Bronchus fibroblast of lung (primary cell): Measurements from ENCODE around the gene CYTIP.

DNA sequence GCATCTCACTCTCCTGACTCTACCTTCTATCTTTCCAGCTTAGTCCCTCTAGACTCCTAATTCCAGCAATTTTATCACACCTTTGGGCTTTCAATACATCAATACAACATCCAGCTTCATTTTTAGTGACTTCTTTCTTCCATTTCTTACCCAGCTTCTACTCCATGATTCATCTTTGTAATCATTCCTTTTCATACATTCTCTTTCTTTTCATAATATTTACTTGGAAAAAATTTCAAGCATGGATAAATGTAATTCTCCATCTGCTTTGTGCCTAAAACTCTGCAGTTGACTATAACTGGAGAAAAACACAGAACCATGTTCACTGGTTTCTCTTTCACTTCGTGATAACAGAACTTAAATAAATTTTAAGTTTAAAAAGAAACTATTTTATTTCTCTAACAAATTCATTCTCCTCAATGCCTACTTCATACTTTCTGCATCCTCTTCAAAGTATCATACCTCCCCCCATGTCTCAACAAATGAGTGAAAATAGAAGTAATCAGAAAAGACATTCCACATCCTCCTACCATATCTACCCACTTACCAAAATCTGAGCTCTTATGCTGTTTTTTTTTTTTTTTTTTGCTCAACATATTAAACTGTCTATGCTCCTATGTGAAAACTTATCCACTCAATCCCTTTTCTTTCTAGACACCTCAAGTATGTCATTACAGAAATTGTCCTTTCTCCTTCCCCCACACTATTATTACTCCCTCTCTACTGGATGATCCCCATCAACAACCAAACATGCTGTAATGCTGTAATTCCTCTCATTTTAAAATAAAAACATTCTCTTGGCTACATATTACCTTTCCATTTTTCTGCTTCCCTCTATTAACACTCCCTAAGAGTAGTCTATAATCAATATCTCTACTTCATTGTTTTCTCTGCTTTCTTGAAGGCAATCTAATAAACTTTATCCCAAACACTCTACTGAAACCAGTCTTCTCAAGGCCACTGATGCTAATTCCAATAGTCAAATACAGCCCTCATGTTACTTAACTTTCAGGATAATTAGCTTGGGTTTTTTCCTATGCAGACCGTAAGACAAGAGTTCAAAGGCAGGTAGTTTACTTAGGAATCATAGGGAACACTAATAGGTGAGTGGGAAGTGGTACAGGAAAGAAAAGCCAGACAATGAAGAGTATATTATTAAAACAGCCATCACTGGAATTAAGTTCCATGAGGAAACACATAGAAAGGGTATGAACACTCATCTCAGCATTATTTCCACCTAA is 240.7 kb downstream of the NR4A2 start:
- RAMPAGE, long total RNA, result no peak

- RAMPAGE, long total RNA, result no peak
Measured at GRCh38 chr2:156184726-156185289, 147.7 kb downstream of the NR4A2 start.

DNA sequence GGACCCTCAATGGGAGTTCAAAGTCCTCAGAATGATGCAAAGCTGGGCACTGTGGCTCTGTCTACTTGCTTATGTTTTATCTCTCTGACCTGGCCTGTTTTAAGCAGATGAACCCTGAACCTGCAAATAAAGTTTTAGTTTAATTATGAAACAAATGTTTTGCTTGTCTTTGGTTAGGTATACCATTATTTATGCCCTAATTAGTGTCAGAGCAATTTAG is 22.5 kb downstream of the NR4A2 start:
- RAMPAGE, long total RNA, result no peak

- RAMPAGE, long total RNA, result no peak
Measured at GRCh38 chr2:156334709-156334961, 2.1 kb upstream of the NR4A2 start.

GRCh38 chr2:156400947-156401333 is 35.2 kb upstream of the GPD2 start:
- RAMPAGE, long total RNA, result no peak

DNA sequence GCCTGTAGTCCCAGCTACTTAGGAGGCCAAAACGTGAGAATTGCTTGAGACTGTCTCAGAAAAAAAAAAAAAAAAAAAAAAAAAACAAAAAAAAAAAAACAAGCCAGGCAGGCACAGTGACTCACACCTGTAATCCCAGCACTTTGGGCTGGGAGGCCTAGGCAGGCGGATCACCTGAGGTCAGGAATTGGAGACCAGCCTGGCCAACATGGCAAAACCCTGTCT is 3.2 kb downstream of the GPD2 start:
- RAMPAGE, long total RNA, result no peak

DNA sequence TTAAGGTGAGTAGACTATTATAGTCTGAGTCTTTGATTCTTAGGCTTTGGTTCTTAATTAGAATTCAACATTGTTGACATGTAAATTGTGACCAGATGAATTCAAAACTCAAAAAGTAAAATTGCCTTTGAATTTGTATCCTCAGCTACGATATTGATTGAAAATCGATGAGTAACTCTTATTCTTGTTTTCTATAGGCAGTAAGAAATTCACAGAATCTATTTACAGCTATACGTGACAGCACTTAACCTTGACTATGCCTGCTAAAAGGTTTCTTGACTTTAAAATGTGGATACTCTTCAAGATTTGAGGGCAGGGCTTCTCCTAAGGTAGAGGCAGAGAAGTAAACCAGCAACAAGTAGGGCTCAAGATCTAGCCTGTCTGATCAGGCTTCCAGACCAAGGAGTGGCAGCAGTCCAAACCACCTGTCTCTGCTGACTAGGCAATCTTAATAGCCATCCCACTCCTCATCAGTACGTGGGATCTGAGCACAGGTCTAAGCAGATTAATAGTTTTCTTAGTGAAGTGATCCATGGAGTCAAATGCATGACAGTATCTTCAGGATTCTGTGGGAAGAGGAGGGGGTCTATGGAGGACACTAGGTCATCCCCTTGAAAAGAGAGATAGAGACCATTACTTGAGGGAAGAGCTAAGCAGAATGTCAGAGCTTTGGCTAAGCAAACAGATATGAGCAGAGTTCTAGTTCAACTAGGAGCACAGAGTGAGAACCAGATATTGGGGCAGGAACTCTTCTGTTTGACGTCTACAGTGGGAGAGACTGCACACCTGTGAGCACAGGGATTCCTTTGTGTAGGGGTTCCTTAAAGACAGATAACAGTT is 100.4 kb downstream of the GPD2 start:
- RAMPAGE, long total RNA, result no peak

DNA sequence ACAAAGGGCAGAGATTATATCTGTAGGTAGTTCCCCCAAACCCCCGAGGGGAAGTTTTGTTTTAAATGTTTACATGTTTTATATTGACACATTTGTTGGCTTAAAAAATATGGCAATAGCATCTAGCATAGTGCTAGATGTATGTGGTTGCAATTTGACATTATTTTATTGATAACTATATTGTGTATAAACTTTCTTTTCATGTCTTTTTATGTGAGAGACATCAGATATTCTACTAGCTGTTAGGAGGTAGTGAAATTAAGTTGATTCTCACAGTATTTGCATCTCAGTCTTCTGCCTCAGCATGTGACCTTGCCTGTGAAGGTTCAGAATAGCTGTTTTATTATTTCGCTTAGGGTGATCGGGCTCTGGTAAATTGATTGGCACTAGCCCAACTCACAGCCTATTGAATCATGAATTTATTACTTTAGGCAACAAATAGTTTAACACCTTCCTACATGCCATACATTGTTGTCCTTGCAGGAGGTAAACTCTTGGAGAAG is 101.8 kb downstream of the GPD2 start:
- RAMPAGE, long total RNA, result no peak

GRCh38 chr2:156546938-156547505 is 110.8 kb downstream of the GPD2 start:
- RAMPAGE, long total RNA, result no peak

GRCh38 chr2:157056121-157056687 is 201.3 kb upstream of the GALNT5 start:
- RAMPAGE, long total RNA, result no peak

DNA sequence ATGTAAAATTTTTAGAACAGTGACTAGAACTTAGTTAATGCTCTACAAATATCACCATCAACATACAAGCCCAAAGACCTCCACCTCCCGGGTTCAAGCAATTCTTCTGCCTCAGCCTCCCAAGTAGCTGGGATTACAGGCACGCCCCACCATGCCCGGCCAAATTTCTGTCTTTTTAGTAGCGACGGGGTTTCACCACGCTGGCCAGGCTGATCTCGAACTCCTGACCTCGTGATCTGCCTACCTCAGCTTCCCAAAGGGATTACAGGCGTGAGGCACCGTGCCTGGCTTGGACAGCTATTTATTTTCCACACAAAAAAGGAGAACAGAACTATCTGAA is 24.9 kb downstream of the CYTIP start:
- RAMPAGE, long total RNA, result no peak

DNA sequence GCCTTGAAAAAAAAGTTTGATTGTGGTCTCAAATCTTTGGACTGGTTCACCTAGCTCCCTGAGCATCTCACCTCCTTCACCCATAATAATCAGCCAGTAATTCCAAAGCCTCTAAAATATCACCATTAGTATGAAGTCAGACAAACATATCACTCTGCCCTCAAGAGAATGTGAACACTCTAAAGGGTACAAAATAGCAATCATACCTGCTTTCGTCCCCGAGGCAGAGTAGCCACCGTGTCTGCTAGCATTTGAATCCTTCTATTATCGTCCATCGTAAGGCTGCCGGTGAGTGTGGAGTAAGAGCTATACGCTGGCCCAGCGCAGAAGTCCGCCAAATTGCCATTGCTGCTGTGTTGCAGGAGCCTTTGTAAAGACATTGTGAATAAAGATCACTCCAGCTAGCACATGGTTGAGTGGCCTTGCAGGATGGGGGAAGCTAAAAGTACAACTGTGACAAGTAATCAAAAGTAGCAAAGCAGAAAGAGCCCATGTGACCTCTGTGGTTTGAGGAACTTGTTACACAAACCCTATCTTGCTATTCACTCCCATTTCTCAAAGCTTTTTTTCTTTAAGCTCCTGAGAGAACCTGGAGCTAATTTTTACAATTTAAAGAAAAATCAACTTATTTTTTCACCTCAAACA is at the start of gene CYTIP:
CYTIP (minus strand) TSS at position 449 of the 645 bp plus-strand sequence.
- RAMPAGE, long total RNA, result no peak

- RAMPAGE, long total RNA, result no peak
Measured at GRCh38 chr2:157472784-157472983, 28.8 kb upstream of the CYTIP start.

DNA sequence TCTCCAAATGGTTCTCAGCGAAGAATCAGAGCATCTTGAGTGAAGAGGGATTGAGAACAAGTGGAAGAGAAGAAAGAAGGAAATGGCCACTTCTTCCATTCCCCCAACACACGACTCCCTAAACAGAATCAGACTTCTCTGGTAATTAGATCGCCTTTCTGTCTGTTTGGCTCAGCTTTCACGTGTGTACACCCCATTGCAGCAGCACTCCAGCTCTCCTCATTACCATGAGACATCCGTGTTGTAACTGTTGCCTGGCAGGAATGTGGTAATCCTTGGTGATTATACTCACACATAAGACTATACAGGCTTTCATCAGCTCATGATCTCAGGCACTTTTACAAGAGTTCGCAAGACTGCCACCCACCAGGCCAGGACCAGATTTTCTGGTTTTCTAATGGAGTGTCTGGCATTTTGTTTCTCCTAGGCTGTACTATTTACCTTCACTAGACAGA is 50.3 kb downstream of the ACVR1 start:
- RAMPAGE, long total RNA, result no peak

GRCh38 chr2:157839552-157840115 is 36.5 kb downstream of the ACVR1 start:
- RAMPAGE, long total RNA, result no peak

GRCh38 chr2:158099798-158100293 is 1.8 kb upstream of the UPP2 start:
- RAMPAGE, long total RNA, result no peak

GRCh38 chr2:158191150-158191503 is 89.5 kb downstream of the UPP2 start:
- RAMPAGE, long total RNA, result no peak

DNA sequence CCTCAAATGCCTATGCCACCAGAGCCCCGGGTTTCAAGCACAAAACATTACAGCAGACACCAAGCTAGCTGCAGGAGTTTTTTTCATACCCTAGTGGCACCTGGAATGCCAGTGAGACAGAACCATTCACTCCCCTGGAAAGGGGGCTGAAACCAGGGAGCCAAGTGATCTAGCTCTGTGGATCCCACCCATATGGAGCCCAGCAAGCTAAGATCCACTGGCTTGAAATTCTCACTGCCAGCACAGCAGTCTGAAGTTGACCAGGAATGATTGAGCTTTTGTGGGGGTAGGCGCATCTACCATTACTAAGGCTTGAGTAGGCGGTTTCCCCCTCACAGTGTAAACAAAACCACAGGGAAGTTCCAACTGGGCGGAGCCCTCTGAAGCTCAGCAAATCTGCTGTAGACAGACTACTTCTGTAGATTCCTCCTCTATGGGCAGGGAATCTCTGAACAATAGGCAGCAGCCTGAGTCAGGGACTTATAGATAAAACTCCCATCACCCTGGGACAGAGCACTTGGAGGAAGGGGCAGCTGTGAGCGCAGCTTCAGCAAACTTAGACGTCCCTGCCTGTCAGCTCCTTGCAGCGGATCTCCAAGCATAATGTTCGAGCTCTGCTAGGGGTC is 96.7 kb downstream of the CCDC148 start:
- RAMPAGE, long total RNA, result no peak

GRCh38 chr2:158519214-158519452 is 62.4 kb downstream of the PKP4 start:
- RAMPAGE, long total RNA, result no peak

GRCh38 chr2:158673556-158674162 is 121.5 kb upstream of the DAPL1 start:
- RAMPAGE, long total RNA, result no peak